Subcutaneous preadipocyte (primary cell): ENCODE measurements around the gene TMCO1.

GRCh38 chr1:162581107-162581718 is 19.7 kb downstream of the UAP1 start:
- CAGE, long polyA plus RNA, result no peak

DNA sequence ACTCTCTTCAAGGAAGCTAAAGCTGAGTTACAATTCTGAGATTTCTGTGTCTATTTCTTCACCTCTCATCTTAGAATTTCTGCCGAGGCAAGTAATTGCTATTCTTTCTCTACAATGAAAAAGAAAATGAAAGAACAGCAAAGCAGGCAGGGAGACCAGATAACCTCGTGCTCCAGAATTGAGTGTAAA is 5.6 kb upstream of the DDR2 start:
- CAGE, long polyA plus RNA, result no peak

- CAGE, long polyA plus RNA, result no peak
These were observed 408 bp downstream of the DDR2 start for GRCh38 chr1:162632665-162633078.

DNA sequence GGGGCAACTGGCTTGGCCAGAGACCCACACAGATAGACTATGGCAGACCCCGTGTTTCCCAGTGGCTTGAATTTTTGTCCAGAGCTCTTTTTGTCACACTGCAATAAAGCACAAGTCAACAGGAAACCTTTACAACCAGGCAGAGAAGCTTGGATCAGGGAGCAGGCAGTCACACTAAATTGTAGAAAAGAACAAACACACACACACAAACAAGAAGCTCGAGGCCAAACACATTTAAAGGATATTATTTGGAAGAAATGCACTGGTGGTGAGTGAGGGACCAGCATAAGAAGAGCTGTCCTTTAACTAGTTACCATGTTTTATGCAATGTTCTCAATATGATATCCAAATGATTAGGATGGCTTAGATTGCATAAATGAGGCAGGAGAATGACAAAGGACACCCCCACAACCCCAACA is 35.1 kb downstream of the DDR2 start:
- CAGE, long polyA plus RNA, result no peak

DNA sequence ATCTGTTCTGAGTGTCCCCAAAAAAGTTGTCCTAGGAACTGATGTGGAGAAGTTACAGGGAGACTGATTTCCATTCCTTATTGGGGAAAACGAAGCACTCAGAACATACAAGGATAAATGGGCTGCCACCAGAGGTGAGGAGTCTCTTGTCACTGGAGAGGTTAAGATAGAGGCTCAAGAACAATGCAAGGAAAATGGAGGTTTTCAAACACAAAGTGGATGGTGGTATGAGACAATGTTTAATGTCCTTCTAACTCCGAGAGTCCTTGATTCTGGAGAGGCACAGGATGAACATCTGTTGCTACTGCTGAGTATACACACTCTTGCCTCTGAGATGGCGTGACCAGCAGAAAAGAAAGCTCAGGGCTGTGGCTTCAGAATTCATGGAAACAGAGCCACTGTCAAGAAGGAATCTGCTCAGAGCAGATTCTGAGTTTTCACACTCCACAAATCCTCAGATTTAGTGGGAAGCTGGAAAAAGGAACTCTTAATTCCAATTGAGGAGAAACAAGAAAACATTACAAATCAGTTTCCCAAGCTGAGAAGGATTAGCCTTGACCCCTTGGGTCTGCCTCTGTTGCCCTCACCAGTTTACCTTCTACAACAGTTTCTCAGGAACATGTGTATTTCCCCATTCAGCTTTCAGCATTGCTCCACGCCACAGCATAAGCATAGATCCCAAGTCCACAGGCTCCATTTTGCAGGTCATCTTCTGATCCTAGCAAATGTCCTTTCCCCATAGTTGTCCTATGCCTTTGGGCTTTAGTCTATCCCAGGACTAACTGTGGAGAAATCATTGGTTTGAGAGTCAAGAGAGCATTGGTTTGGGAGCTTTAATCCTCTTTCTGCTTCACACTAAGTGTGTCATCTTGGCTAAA is 8.9 kb upstream of the HSD17B7 start:
- CAGE, long polyA plus RNA, result no peak

- CAGE, long polyA plus RNA, result no peak
These were observed 2.0 kb downstream of the HSD17B7 start for GRCh38 chr1:162792417-162793003.

DNA sequence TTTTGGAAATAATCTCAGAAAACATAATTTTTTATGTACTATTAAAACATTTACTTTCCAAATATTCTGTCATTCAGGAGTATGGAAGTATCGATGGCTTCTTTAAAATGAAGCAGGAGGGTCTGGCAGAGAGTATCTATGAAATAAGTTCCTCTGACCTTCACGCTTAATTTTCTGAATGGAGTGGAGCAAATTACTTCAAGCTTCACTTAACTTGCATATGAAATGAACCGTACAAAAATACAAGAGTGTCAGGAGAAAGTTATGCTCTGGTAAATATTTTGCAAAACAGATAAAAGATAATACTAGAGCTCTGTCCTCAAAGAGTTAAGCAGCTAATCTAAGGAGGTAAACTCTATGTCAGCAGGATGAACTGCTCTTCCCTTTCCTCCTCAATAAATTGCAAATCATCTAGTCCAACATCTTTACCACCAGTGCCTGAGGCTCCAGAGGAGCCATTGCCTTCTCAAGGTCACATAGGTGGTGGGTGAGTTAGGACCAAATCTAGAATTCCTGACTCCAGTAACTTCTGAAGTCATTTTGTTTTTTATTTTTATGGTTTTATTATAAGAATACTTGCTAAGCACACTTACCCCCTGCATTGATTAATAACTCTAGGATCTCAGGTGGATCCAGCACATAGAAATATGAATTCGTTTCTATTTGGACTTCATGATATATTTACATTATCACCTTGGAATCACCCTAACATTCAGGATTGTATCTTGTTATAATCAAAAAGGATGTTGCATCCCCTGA is 1.5 kb downstream of the RGS4 start:
- CAGE, long polyA plus RNA, result no peak

DNA sequence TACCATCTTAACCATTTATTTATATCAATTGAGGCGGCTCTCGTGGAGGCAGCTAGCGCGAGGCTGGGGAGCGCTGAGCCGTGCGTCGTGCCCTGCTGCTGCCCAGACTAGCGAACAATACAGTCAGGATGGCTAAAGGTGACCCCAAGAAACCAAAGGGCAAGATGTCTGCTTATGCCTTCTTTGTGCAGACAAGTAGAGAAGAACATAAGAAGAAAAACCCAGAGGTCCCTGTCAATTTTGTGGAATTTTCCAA is 202.4 kb upstream of the PBX1 start:
- CAGE, long polyA plus RNA, result no peak

DNA sequence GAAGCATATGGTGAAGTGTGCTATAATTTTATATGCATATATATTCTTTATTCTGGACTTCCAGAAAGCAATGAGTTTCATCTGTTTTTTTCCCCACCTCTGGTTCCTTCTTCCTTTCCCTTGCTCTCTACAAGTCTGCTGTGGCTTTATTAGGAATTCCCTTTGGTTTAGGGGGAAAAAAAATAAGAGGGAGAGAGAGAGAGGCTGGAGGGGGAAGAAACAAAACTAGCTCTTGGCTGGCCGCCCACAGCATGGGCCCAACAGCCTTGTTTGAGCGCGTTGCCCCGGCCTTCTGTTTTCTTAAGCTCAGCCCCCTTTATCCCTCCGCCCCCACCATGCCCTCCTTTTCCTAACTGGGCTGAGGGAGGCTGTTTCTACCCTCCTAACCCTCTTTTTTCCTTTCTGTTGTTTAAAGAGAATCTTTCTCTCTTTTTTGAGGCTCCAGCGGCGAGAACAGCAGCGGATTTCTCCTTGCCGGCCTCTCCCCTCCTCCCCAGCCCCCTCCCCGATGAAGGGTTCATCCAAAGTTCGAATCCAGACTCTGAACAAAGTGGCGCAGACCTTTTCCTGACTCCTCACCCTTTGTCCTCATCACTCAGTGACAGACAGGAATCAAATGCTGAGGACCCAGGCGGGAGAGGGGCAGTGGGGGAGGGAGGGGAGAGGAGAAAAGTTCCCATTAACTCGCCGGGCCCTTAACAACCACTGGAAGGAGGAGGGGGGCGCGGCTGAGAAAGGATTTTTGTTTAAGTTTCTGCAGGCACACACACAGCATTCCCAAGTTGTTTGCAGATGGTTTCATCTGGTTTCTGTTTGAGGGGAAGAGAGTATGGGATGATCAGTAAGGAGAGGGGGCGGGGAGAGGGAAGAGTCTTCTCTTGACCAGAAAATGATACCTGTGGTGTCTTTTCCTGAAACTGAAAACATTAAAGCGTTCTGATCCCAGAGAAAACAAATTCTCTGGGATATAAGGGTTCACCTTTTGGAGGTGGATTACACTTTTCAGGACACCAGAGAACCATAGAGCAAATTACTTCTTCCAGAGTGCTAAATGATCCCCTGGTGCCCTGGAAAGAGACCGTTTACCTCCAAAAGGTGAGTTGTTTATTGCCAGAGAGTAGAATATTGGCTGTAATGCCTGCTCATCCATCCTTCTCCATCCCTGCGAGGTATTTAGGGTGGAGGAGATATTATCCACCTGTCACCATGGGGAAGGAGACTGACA is 29.9 kb downstream of the PBX1 start:
- CAGE, long polyA plus RNA, result no peak

DNA sequence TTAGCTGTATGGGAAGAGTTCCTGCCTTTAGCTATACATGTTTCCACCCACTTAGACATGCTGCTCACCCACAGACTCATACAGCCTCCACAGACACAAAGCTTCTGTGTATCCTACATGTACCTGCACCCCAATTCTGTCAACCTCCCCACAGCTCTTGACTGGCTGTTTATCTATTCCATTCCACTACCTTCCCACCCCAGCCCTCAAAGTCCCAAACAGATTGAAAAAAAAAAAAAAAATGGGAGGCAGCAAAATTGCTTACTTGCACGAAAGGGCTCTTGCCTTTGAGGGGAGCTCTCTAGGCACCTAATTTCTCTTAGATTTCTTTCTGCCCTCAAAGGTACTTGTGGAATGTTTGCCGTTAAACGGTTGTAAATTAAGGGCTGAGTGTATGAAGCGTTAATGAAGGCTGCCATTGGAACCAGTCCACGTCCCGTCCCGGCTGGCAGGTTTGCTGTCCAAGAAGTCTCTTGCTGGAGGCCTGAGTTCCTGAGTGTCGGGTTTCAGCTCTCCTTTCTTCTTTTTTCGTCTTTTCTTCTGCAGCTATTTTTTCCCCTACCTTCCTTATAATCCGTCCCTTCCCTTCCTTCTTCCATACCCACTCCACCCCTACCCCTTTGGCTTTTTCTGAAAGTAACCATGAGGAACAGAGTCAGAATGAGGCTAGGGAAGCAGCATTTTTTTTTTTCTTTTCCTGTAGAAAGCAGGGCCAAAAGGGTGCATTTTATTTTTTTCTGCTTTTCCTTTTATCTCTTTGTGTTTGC is 43.7 kb downstream of the PBX1 start:
- CAGE, long polyA plus RNA, result no peak

GRCh38 chr1:164716841-164717635 is 158.1 kb downstream of the PBX1 start:
- CAGE, long polyA plus RNA, result no peak

GRCh38 chr1:164736305-164736964 is 177.5 kb downstream of the PBX1 start:
- CAGE, long polyA plus RNA, result no peak

DNA sequence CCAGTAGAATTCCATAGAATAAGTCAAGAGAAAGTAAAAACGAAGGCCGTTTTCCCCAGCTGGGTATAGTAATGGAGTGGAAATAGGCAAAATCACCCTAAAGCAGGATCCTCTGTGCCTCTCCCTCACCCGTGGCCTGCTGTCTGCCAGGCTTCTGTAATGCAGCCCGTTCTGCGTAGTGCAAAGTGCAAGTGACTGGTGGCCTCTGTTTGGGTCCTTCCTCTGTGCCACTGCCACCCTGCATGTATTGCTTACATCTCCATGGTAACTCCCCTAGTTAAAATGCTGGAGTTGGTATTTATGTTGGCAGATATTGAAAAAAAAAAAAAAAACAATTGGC is 242.1 kb downstream of the PBX1 start:
- CAGE, long polyA plus RNA, result no peak

DNA sequence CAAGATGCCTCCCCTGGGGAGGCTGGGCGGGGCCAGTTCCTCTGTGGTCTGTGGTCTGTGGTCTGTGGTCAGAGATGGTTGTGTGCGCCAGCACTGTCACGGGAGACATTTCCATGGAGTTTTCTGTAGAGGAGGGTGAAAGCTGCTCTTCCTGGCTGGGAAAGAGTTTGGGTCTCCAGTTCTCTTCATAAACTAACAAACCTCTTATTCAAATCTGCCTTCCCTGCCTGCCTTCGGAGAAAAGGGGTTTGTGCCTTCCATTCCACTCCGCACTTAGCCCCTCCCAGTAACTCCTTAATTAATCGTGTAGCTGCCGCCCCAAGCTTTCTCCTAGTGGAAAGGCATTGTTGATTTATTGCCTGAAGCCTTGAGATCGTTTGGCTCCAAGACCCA is 36.6 kb upstream of the LMX1A start:
- CAGE, long polyA plus RNA, result no peak

GRCh38 chr1:165467523-165468545 is 22.9 kb upstream of the RXRG start:
- CAGE, long polyA plus RNA, result no peak

DNA sequence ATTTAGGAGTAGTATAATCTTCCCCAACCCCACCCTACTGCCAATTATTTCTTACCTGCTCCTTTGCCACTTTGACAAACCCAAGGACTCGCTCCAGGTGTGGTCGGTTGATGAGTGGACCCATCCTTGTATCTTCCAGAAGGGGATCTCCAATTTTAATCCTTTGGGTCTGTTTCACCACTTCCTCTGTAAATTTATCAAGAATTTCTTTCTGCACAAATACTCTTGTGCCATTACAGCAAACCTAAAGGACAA is 29.2 kb downstream of the ALDH9A1 start:
- CAGE, long polyA plus RNA, result no peak

DNA sequence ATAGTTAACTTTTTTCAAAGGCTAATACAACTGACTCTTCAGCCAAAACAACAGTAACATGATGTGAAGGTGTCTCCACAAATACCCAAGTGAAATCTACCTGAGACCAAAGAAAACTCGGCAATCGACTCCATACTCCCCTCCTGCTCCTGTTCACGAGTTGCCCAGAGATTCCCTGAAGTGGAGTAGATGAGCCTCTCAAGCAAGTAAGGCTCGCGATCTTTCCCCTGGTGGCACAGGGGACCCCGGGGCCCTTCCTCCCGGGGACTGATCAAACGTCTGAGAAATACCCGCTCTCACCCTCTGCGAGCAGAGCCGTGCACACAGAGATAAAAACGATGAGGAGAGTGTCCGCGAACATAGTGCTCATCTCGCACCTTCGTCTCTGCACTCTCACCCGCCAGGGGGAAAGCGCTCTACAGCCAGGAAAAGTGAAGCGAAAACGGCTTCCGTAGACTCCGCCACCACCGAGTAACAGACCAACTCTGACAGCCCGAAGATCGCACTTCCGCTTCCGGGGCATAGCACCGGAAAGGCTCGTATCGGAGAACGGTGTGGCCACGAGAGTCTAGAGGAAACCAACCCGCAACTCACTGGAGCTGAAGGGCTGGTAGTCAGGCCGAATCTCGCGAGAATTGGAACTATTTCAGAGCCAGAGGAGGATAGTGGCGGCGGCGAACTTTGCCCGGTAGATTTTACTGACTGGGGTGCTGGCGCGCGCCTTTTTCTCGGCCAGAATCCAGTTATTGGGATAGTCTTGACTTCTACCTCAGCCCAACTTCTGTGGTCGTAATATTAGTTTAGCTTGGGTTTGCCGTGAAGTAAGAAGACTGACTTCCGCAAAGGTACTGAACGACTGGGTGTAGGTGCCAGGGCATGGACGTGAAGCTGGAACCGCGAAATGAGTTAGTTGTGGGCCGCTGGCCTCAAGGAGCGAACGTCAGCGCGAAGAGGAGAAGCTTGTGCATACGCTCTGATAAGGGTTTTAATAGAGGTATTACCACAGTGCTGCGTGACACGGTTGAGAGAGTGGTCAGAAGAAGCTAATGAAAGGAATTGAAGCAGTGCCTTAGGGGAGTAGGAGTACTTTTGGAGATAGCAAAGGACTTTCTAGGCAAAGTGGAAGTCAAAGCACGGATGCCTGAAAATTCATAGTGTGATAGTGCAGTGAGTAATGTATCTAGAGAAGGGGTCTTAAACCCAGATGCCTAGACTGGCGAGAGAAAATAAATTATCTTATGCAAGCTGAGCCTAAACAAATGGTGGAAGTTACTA is at the start of gene TMCO1:
Gene TMCO1 (minus strand): TSS at position 487 of the 1,275 bp plus-strand sequence.
- CAGE, long polyA plus RNA, result start-site peak on the minus strand centred at position 479 of the sequence, 26 bp wide, 393 and 37 reads in 2 replicates

DNA sequence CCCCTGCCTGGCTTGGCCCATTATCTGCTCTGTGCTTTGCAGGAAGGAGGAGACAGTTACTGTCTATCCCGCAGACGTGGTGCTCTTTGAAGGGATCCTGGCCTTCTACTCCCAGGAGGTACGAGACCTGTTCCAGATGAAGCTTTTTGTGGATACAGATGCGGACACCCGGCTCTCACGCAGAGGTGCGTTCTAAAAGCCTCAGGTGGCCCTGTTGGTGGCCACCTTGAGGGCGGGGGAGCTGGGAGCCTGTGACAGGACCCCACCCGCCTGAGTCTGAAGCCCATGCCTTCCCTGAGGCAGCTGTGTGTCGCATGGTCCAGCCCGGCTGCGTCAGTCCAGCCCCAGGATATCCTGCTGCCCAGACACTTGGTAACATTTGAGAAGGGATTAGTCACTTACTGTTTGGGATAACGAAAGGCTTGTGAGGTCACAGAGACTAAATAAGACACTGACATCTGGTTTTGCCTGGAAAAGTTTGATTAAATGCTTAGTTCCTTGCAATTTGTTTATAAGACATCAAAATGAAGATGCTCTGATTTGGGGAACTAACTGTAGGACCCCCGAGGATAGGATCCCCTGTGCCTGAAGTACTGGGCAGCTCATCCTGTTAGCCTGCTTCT is 68.8 kb downstream of the UCK2 start:
- CAGE, long polyA plus RNA, result no peak

DNA sequence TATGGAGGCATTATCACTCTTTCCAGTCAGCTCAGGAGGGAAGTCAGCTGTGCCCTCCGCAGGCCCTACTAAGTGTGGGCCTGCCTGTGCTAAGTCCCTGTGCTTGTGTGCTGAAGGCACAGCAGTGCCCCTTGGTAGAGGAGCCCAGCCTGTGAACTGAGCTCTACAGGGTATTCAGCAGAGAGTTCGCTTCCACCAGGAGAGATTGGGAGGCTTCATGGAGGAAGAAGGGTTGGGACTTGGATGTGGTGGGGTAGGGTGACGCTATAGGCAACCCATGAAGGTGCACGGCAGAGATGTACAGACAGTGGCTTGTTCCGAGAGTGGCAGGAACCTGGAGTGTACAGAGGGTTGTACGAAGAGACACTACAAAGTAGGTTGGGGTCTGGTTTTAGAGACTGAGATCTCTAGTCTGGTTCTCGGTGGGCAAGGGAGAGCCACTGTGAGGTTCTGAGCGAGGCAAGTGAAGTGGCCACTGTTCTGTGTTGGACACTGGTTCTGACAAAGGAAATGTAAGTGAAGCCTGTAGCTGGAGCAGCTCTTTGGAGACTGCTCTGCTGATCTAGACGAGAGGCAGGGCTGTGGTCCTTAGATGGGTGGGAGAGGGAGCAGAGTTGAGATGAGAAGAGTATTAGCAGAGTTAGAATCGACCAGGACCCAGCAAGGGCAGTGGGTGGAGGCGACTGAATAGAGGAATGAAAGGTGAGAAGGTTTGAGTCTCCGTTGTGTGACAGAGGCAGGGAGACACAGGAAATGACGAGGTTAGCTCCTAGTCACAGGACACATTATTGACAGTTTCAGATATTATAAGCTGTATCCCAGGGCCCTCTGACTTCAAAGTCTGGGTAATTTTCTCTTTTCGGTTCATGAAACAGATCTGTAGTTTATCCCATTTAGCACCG is 69.6 kb downstream of the UCK2 start:
- CAGE, long polyA plus RNA, result no peak

GRCh38 chr1:165900434-165901447 is 73.3 kb downstream of the UCK2 start:
- CAGE, long polyA plus RNA, result no peak